ENCODE data around the gene OR5AN1.

DNA sequence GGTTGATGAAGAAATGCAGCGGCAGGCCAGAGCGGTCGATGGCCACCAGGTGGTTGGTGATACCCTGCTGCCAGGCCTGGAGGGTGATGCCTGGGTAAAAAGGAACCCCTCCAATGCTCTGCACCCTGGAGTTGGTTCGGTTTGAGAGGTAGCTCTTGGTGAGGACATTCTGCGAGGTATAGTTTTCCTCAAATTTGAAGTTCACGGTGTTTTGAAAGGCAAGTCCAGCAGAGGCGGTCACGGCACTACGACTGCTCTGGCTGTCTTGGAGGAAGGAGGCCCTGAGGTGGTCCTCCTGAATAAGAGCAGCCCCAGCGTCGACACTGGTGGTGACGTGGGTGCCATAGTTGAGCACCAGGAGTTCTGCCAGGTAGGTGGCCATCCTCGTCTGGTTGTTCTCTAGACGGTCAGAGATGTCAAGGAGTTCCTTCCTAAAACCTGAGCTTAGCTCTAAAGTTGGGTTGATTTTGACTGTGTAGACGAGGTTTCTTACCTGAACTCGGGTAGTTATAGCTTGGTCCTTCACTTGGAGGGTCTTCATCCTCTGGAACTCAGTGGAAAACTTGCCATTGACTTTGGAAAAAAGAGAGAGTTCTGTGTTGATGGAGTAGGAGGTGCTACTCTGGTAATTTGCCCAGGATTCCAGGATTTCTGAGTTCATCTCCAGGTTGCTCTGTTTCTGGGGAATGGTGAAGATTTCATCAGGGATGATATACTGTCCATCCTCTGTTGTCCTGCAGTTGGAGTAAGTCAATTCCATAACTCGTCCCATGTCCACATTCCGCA, 614 bp downstream of the MPEG1 start:
- PRO-cap: no peak

DNA sequence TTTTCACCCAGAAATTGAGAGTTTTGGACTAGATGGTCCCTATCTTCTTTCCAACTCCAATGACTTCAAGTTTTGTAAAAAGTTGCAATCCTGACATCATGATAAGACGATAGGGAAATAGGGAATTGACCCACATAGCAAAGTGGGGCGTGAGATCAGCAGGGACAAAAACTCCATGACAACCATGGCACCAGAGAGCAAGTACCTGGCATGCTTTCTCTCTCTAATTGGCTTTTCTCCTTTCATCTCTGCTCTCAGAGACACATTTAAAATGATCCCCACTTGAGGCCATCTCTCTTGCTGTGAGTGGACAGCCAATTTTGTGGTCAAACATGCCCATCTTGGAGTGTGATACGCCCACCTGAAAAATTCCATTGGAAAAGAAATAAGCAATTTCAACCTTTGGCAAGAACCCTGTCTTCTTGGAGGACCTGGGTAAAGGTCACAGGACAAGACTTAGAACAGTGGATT, at the start of gene OR5AN1:
OR5AN1 (plus strand) TSS at position 291 of the 471 bp plus-strand sequence.
- PRO-cap: no peak

- PRO-cap: unidirectional peak, minus-strand start at chr11:59627019
Measured at GRCh38 chr11:59626864-59627370, 11.3 kb upstream of the OSBP start.

DNA sequence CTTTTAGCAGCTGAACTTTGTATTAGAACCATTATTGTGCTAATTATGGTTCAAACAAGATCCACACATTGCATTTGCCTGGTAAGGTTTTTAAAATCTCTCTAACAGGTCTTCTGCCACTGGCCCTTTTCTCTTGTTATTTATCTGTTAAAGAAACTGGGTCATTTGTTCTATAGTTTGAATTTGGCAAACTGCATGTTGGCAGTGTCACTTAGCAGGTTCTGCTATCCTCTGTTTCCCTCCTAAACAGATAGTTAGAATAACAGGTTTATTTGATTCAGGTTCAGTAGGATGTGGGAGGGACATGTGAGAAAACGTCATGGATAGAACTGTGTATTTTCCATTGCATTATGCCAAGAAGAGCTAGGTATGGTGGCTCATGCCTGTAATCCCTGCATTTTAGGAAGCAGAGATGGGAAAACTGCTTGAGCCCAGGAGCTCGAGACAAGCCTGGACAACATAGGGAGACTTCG, 24.4 kb downstream of the PATL1 start:
- PRO-cap: no peak

DNA sequence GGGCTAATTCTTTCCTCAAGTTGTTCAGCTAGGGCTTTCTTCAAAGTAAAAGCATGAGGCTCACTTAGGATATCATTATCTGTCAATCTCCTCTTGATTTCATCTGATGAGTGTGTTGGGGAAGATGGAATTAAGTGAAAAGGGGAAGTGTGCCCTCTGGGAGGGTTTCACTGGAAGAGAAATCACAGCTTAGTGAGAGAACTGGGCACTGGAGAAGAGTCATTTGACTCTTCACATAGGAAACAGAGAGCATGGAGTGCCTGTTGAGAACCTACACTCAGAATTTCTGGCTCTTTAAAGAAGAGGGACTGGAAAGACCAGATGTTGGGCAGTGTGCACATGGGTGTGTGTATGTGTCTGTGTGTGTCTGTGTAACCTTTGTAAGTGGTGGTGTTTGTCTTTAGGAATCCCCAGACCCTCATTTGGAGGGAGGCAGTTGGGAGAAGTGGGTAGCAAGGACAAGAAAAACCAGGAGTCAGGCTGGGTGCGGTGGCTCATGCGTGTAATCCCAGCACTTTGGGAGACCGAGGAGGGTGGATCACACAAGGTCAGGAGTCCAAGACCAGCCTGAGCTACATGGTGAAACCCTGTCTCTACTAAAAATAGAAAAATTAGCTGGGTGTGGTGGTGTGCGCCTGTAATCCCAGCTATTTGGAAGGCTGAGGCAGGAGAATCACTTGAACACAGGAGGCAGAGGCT, 10.0 kb downstream of the STX3 start:
- PRO-cap: no peak

DNA sequence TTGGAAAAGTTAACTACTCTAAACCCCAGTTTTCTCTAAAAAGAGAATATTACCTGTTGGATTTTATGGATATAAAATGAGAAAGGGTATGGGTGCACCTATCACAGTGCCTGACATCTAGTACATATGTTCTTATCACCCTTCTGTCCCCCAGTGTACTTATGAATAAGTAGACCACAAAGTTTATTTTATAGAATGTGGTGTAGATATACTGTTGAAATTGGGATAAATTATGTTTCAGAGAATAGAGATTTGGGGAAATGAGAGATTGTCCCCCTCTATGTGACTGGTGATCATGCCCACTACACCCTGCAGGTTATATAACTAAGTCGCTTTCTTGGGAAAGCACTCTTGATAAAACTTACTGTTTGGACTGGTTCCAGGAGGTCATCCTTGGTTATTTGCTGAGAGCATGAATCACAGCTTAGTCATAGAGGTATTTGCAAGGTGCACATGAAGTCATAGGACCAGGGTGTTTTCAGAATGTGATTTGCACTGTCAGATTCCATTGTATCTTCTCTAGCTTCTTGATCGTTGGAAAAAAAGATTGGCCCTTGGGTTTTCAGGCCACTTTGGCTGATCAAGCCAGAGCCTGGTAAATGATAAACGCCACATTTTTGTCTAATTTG, 21.2 kb downstream of the STX3 start:
- PRO-cap: no peak

DNA sequence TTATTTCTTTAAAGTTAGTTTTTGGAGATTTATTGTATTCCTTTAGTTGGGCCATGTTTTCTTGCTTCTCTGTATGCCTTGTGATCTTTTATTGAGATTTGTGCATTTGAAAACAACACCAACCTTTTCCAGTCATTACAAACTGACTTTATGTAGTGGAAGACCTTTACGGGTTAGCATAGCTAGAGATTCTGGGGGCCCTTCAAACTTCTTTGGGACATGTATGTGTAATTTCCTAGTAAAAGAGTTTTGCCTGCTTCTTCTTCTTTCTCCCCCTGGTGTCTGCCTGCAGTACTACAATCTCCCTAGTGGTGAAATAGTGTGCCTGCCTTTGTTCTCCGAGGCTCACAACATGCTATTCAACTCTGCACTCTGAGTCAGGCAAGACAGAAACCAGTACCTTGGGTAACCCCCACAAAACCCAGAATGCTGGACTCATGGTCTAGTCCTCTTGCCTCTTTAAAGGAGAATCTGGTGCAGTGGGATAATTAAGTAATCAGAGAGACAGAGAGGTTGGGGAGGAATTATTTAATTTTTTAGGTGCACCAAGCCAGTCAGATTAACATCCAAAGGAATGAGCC, 10.7 kb upstream of the MS4A6A start:
- PRO-cap: no peak

GRCh38 chr11:60281582-60282092, 1.2 kb downstream of the MS4A4A start:
- PRO-cap: no peak

DNA sequence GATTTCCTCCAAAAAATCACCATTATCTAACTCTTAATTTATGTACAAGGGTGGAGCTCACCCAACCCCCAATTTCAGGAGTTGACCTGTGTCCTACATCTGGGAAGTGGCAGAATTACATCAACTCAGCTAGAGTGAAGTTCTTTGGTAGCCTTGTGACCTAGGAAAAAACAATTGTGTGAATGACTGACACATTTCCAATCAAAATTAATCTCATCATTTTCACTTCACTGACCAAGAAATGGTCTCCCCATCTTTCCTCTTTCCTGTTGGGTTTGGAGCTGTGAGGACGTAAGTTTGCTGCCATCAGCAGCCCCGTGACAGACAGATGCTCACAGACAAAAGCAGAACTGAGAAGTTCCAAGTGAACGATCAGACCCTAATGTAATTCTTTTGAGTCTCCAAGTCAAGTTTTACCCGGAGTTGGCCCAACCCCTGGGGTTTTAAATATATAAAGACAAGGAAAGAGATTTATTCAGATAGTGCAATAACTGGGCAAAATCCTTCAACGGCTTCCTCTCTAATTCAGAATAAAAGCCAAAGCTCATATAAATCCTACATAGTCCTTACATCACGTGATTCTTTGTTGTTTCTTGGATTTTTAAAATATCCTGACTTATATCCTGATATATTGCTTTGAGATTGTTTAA, 16.4 kb upstream of the MS4A6E start:
- PRO-cap: no peak

DNA sequence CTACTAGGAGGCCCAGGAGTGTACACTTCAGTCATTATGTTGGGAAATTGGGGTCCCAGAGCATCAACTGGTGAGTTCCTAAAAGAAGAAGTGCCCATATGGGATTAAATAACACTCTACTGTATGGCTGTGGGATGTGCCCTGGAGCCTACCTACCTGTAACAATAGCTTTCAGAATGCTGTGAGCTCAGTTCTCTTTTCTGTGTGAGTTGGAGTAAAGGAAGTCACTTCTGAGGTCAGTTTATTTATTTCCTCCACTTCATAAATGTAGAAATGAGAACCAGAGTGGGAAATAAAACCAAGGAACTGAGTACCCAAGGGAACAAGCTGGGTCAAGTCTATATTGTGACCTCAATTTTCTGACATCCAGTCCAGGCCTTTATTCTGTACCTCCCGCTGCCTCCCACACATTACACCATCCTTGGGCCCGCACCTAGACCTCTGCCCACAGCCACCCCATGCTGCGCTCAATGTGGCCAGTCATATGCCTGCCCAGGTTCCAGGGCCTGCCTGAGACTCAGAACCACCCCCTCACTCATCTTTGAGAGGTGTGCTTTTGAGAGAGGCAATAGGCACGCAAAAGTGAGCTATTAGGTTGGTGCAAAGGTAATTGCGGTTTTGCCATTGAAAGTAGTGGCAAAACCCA, 9.7 kb downstream of the MS4A6E start:
- PRO-cap: no peak

- PRO-cap: no peak
Measured at GRCh38 chr11:60366951-60367477, 11.3 kb upstream of the MS4A7 start.

- PRO-cap: no peak
Measured at GRCh38 chr11:60482282-60482732, 10.3 kb upstream of the MS4A12 start.

- PRO-cap: no peak
Measured at GRCh38 chr11:60615541-60615837, 83.9 kb upstream of the MS4A8 start.

DNA sequence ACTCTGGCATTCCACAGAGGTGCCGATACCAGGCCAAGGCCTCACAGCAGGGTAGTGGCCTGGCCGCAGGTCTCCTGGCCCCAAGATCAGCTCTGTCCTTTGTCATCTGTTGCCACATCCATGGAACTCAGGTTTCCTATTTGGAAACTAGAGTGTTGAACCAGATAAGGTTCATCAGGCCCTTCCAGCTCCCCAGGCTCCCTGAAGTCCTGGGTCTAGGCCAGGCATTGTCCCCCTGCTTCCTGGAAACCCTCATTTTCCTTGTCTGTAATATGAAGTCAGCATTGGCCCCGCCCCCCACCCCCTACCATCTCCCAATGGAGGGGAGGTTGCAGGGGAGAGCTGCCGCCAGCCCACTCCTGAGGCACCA, 9.0 kb upstream of the MS4A10 start:
- PRO-cap: no peak

DNA sequence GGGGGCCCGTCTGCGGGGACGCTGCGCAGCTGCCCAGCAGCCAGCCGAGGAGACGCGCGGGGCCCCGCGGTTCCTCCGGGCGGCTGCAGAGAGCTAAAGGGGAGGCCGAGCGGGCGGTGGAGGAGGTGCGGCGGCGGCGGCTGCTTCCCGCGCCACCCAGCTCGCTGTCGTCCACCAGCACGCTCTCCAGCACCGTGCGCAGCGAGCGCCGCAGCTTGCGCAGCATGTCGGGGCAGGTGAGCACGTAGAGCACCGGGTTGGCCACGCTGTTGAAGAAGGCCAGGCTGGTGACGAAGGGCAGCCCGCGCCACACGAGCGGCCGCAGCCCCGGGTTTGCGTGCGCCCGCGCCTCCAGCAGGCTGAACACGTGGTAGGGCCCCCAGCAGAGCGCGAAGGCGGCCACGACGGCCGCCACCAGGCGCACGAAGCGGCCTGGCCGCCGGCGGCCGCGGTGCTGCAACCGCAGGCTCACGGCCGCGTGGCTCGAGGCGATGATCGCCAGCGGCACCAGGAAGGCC, 3.1 kb downstream of the PTGDR2 start:
- PRO-cap: unidirectional peak, minus-strand start at position 186 of the sequence

DNA sequence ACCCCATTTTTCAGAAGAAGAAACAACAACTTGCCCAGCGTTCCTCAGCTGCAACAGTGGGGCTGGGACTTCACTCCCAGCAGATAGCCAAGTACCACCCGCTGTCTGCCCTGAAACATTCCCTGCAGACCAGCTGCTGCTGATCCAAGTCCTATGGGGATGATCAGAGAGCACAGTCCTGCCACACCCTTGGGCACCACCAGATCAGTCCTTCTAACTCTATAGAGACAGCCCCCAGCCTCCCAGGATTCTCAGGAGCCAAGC, 619 bp downstream of the PTGDR2 start:
- PRO-cap: no peak

GRCh38 chr11:60873058-60873578, 5.8 kb downstream of the ZP1 start:
- PRO-cap: no peak

- PRO-cap: no peak
Measured at GRCh38 chr11:60935457-60936219, 11.4 kb downstream of the TMEM132A start.

GRCh38 chr11:60936220-60936897, 12.1 kb downstream of the TMEM132A start:
- PRO-cap: no peak

DNA sequence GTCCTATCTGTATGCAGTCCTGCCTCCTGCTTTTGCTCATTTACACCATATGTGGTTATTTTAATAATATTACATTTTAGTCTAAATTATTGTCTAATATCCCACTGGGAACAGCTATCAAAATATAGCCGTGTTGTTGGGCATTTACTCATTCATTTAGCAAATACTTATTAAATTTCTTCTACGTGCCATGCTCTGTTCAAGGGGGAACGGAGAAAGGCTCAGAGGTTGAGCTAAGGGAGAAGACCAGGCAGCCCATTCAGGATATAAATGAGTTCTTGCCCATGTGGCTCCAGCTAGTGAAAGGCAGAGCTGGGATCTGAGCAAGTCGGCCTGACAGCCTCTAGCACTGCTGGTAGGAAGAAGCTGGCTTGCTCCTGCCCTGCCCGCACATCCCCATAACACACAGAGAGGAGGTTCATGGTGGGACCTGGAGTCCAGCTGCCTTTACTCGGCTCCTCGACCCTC, 2.1 kb downstream of the SLC15A3 start:
- PRO-cap: no peak